Epithelial cell of proximal tubule (primary cell): Measurements from ENCODE around the genes NES and ETV3.

DNA sequence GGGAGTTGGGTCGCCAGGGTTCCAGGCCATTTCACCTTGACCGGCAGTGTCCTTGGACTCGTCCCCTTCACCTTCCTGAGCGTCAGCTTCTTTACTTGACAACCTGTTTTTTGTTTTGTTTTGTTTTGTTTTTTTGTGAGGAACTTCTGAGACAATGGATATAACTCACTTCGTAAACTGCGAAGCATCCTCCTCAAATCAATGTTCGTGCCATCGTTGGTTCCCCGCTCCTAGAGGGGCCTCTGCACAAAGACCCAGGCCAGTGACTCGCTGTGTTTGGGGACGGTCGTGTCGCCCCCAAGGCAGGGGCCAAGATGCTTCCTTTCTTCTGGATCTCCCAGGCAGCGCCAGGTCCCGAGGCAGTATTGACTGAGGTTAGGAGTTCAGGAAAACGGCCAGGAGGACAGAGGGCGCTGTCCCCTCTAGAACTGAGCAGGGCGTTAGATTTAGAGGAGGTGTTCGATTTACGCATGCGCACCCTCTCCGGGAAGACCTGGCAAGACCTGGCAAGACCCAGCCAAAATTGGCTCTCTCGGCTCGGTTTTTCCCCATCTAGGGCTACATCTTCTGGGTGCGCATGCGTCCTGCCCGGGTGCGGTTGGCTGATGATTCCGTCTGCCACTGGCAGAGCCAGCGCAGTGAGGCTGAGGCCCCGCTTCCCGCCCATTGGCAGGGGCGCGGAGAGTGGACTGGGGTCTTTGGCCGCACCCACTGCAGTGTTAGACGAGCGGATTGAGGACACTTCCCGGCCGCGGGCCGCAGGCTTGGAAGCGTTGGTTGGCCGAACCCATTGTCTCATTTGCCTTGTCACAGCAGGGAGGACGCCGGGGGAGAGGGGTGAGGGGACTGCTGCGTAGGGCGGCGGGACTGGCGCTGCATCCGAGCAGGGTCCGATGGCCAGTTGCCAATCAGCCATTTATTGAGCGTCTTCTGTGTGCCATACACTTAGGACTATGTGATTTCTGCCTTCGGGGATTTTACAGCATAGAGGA lies 44.1 kb downstream of the MEF2D start:
- RAMPAGE, long total RNA: no peak
- RRBS: 2% methylated on average over 11 of the region's 53 CpGs

DNA sequence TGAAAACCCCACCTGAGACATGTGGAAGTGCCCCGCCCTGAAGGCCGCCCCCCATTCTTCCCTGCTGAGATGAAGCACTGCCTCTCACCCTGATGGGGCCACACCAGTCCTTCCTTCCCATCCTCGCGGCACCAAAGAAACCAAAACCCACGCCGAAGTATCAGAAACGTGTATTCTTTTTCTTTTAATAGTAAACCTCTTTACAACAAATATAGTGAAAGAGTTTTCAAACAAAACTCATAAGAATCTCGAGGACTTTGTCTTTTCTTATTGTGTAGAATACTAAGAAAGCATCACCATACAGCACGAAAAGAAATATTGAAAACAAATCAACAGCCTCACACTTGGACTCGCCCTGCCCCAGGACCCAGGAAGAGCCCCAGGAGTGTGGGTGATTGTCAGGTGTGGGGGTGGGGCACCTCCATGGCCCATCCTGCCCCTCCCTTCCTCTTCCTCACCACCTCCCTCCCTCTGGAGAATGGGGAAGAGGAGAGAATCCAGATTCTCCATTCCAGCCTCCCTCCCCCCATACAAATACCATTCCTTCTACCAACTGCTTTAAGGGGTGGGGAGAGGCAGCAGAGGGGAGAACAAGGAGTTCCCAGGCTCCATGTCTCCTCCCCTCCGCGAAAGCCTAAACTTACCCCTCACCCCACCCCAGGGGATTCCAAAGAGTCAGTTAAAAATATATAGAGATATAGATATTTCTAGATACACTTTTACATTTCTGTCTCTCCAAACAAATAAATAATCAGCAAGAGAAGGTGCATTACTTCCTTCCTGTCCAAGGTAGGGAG lies 36.8 kb downstream of the MEF2D start:
- RAMPAGE, long total RNA: no peak
- RRBS: no CpG with 5 or more reads among the region's 12 CpGs

DNA sequence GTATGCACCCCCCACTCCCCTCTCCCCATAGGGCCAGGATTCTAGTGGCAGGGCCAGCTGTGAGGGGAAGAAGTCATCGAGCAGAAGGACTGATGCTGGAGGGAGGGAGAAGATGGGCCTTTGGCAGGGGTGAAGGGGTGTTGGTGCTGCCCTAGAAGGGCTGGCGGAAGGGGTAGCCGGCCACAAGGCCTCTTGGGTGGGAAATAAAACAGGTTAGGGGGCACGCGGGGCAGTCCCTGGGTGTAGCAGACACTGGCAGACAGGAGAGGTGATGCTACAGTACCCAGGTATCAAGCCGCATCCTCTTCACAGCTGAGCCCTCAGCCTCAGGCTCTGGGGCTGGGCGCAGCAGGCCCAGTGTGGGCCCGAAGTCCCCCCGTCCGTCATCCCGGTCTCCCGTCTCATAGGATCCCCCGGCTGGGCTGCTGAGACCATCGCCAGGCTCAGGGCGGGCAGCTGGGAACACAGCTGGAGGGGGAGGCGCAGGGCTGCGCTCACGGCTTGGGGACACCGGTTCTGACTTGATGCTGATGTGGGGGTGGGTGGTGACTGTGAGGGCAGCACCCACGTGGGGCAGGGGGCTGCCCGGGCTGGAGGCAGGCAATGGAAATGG lies 32.8 kb downstream of the MEF2D start:
- RAMPAGE, long total RNA: no peak
- RRBS: 94% methylated on average over 8 of the region's 21 CpGs

GRCh38 chr1:156490079-156491244 lies 10.1 kb downstream of the MEF2D start:
- RAMPAGE, long total RNA: no peak
- RRBS: no CpG with 5 or more reads among the region's 17 CpGs

GRCh38 chr1:156676546-156677708 lies at the start of gene NES:
TSS of gene NES (minus strand) at chr1:156677407.
- RAMPAGE, long total RNA: no peak
- RRBS: 1% methylated on average over 14 of the region's 107 CpGs

GRCh38 chr1:156751984-156752099 lies 367 bp upstream of the HDGF start:
- RAMPAGE, long total RNA: no peak
- RRBS: no CpG with 5 or more reads among the region's 14 CpGs

DNA sequence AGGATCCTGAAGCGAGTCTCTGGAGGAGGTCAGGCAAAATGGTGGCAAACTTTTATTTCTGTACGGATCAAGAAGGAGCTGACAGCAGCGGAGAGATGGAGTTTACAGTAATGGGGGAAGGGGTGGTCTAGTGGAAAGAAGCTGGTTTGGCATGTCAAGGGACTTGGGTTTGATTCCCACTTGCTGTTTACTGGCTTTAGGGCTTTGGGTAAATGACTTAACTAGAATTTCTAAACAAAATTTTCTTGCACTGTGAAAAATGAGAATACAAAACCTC lies 3.7 kb upstream of the HDGF start:
- RAMPAGE, long total RNA: no peak
- RRBS: no CpG with 5 or more reads among the region's 3 CpGs

GRCh38 chr1:156859954-156860456 lies 660 bp upstream of the NTRK1 start:
- RAMPAGE, long total RNA: no peak
- RRBS: no CpG with 5 or more reads among the region's 38 CpGs

GRCh38 chr1:156936908-156937668 lies 16.7 kb downstream of the LRRC71 start:
- RAMPAGE, long total RNA: no peak
- RRBS: no CpG with 5 or more reads among the region's 16 CpGs

- RAMPAGE, long total RNA: no peak
- RRBS: no CpG with 5 or more reads among the region's 6 CpGs
Measured at GRCh38 chr1:156994993-156995750, 50.4 kb downstream of the ARHGEF11 start.

DNA sequence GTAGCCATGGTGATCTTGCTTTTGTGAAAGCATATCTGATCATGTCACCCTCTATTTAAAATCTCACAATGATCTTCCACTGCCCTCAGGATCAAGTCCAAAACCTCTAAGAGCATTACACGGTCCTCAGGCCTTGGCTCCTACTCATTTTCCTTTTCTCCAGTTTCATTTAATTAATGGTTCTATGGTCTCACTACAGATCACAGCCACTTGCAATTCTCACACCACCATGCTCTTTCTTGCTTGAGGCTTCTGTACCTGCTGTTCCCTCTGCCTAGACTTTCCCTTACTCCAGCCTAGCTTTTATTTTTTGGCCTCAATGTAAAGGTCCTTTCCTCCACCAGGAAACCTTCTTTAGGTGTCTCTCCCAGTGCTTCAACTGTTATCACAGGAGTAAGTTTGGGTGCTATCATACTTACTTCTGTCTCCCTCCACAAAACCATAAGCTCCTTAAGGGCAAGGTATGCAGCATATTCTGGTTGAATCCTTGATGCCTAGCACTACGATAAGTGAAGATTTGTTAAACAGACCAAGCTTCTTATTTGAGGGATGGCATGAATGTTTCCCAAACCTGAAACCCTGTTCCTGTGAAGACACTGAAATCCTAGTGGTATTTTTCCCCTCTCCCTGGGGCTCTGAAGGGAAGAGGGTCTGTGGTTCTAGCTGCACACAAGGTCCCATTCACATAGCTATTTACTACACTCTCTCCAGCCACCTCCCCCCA lies 11.9 kb downstream of the ARHGEF11 start:
- RAMPAGE, long total RNA: no peak
- RRBS: no CpG with 5 or more reads among the region's 2 CpGs

DNA sequence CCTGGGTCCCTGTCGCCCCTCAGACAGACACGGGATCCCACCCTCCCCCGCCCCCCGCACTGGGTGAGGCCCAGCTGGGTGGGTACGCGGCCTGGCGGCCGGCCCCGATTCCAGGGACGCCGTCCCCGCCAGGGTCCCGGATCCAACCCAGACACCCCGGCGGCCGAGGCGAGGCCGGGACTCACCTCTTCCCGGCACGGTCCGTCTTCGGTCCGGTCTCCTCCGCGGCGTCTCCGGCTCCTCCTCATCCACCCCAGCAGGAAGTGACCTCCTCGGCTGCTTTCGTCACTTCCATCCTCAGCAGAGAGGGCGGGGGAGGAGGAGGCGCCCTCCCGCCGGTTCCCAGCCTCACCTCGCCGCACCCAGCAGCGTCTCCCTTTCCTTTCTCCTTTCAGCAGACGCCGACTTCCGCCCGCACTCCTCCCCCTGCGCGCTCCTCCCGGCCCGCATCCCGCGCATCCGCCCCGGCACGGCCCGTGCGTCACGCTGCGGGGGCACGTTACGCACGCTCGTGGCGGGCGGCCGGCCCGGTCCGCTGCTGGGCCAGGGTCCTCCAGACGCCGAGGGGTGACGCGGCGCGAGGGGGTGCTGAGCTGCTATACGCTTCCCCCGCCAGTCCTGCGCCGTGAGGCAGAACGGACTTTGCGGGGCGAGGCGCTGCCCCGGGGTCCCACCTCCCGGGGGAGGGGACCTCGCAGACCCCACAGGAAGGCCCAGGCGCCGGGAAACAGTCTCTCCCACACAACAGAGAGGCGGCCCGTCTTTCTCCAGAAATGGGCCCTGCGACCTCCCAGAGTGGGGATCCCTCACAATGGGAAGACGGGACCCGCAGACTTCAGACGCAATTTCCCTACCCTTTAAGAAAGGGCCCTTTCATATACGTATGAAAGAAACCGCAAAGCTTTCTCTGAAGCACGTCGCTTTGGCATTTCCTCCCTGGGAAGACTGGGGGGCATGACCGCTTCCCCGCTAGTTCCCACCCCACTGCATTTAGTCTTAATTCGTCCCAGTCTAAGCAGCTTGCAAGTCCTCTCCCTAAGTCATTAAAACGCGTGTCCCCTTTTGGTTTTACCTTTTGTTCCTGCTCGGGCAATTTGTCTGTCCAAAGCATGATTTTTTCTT lies at the start of gene ETV3:
ETV3 (minus strand) TSS at position 265 of the 1,122 bp plus-strand sequence.
- RAMPAGE, long total RNA: no peak
- RRBS: 3% methylated on average over 36 of the region's 97 CpGs

DNA sequence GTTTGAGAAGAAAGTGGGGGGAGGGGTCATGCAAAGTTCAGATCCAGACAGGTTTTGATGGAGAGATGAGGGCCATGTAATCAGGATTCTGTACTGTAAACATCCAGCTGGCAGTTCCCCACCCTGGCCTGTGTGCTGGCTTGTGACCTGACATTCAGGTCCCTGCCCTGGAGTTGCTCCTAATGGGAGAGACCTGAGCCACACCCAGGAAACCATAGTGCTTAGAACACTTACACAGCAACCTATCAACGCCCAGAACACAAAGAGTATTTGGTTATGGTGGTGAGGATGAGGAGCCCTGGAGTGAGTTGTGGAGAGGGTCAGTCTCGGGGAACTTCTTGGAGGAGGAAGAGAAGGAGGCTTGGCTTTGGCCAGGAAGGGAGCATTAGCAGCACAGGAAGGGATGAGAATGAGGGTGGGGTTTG lies 15.7 kb upstream of the ETV3 start:
- RAMPAGE, long total RNA: no peak
- RRBS: no CpG with 5 or more reads among the region's 2 CpGs

- RAMPAGE, long total RNA: no peak
- RRBS: no CpG with 5 or more reads among the region's 2 CpGs
Measured at GRCh38 chr1:157240587-157240815, 102.3 kb upstream of the ETV3 start.

DNA sequence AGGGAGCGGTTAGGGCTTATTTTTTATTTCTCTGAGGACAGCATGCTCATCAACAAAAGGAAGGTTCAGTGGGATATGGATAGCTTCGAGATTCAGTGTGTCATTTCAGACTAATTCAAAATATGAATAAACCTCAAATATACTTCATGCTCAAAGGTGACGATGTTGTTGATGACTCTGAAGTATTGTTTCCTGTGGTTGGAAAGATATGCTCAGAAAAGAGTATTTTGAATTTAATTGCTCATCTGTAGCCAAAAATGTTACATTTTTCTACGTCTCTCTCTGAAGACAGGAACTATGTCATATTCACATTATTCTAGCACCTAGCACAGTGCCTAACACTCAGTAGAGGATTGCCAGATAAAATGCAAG lies 1.8 kb upstream of the FCRL3 start:
- RAMPAGE, long total RNA: no peak
- RRBS: no CpG with 5 or more reads among the region's 4 CpGs

- RAMPAGE, long total RNA: no peak
- RRBS: no CpG with 5 or more reads among the region's 5 CpGs
Measured at GRCh38 chr1:158098295-158098779, 29.8 kb downstream of the SMIM42 start.

- RAMPAGE, long total RNA: no peak
- RRBS: 4% methylated on average over 3 of the region's 65 CpGs
Measured at GRCh38 chr1:158112894-158113921, 14.9 kb downstream of the SMIM42 start.

DNA sequence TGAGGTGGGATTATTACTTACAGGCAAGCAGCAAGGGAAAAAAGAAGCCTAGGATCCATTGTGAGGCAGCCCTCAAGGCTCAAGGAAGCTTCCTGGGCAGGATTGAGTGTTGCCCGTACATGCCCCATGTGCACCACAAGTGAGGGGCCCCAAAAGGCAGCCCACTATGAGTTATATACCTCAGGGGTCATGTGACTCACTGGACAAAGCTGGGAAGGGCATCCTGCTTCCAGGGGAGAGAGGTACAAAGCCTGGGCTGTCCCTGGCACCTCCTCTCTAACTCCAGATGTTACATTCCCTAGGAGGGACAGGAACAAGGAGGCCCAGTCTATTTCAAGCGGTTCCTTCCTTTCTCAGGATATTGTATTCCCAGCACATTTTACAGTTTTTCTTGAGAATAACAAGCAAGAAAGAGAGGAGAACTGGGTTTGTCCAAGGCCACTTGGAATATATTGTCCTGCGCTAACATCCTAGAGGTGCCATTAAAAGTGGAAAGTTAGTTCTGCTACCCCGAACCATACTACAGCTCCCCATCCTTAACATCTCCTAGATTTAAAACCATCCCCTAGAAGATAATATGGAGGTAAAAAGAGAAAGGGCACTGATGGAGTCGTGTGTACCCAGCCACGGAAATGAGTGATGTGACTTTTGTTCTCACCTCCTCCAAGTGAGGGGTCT lies 18.8 kb upstream of the SMIM42 start:
- RAMPAGE, long total RNA: no peak
- RRBS: no CpG with 5 or more reads among the region's 6 CpGs

DNA sequence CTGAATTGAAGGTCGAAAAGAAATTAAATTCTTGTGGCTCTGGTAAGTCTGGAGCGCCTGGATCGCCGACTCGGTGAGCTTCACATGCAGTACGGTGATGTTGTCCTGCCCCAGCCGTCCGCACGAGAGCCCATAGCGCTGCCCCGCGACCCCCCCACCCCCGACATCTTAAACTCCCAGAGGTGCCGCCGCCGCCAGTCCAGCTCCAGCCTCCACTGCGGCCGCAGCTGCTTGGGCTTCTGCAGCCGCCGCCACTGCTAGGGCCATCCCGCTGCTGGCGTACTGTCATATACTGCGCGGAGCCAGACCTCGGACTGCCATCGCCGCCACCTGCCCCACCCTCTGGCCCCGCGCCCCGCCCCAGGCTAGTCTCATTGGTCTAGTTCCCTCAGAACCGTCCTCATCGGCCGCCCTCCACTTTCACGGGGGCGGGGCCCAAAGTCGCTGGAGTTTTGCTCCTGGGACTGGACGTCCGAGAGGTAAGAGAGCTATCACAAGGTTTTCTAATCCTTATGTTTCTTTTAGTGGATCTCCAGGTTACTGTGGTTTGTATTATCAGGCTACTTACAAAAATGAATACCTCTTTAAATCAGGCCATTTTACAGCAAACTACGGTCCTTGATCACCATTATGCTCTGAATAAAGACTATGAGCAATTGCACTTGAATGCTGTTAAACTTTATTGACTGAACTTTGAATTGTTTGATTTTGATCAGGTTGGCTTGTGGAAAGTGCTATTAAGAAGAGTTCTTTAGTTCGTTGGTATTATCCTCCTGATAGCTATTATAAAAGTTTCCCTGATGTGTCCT lies 2.9 kb upstream of the CD1D start:
- RAMPAGE, long total RNA: no peak
- RRBS: no CpG with 5 or more reads among the region's 40 CpGs

GRCh38 chr1:158285580-158286511 lies 3.9 kb upstream of the CD1C start:
- RAMPAGE, long total RNA: no peak
- RRBS: no CpG with 5 or more reads among the region's 7 CpGs